Anterior vena cava (tissue), 1 donor: ENCODE measurements around a stretch of chr15.

GRCh38 chr15:100914616-100915530 is 4.3 kb upstream of the LRRK1 start:
- PRO-cap, result no peak

DNA sequence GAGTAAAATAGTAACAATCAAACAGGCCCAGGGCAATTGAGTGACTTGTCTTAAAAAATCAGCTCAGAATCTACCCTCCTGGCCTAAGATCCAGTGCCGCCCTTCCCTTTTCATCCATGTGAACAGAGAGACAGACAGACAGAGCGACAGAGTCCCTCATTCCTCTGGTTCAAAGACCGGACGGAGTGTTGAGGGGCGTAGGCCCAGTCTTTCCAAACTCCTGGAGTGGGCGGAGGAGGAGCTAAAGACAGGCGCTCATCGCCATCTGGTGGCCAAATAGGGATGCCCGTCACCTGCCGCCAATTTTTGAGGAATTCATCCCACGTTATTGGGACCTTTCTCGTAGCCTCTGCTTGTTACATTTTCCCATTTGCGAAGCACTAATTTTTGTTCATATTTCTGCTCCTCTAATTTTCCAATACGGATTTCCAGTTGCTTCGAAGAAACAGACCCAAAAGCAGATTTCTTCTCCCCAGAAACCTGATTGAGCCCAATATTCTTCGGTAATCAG is 87.8 kb downstream of the LRRK1 start:
- PRO-cap, result unidirectional peak, minus-strand start at position 171 of the sequence

DNA sequence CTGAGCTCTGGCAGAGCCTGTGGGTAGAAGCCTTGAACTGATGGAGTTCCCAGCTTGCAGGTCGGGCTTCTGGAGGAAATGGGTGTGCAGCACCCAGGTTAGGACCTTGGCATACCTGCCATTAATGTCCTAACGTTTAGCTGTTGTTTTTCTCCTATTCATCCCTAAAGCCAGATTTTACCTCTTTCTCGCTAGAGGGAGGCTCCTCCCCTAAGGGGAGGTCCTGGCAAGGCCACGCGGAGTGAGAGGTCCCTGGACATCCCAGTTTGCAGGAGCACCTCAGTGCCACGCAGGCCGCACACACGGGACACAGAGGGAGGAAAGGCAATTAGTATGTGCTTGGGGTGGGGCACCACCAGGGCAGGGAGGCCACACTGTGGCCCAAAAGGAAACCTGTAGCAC is 148.6 kb downstream of the LRRK1 start:
- PRO-cap, result no peak

DNA sequence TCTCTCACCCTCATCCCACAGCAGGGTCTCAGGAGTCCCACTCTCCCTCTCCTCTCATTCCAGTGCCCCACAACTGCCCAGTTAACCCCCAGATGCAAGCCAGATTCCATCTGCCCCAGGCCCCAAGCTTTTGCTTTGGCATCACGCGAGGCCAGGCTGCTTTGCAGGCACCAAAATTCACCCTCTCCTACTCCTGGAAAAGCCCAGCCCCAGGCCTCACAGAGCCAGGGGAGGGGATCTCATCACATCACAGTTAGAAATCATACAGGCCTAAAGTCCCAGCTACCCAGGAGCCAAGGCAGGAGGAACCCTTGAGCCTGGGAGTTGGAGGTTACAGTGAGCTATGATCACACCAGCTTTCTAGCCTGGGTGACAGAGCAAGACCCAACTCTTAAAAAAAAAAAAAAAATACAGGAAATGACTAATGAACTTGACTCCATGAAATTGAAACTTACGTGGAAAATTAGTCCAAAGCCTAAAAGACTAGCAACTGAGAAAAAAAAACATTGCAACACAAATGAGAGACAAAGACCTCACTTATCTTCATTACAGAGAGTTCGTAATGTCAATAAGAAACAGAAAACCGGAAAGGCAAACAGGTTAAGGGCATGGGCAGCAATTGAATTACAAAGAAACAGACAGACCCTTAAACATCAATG is 151.4 kb downstream of the LRRK1 start:
- PRO-cap, result no peak

- PRO-cap, result unidirectional peak, plus-strand start at chr15:101189919
Observed at GRCh38 chr15:101189740-101190291, 62.0 kb downstream of the CHSY1 start.

DNA sequence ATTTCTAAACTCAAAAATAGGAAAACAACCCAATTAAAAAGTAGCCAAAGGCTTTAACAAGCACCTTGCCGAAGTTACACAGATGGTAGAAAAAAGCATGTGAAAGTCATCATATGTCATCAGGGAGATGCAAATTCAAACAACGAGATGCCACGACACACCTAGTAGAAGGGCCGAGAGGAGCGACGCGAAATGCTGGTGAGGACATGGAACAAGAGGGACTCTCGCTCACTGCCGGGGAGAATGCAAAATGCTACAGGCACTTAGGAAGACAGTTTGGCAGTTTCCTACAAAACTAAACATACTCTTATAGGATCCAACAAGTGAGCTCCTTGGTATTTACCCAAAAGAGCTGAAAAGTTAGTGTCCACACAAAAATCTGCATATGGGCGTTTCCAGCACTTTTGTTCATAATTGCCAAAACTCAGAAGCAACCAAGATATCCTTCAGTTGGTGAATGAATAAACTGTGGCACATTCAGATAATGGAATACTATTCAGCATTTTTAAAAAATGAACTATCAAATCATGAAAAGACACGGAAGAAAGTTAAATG is 61.0 kb downstream of the CHSY1 start:
- PRO-cap, result unidirectional peak, plus-strand start at position 167 of the sequence

DNA sequence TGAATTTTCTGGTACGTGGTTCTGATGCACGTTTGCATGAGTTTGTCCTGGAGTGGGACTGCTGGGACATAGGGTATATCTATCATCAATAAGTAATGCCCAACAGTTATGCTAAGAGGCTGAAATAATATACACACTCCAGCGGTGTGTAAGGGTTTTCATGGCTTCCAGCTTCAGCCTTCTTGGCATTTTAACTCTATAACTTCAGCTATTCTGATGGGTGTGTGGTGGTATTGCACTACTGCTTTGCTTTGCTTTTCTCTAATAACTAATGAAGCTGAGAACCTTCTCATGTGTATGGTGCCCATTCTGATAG is 1.1 kb upstream of the SNRPA1 start:
- PRO-cap, result no peak

DNA sequence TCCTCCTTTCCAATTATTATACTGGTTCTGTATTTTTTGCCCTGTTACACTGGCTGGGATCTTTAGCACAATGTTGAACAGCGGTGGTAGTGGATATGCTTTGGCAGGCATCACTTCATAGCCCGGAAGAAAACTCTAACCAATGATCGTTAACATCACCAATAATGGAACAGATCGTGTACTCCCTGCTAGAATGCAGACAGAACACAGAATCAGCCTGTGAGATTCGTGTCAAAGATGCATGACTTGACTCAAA is 4.1 kb upstream of the SNRPA1 start:
- PRO-cap, result no peak

DNA sequence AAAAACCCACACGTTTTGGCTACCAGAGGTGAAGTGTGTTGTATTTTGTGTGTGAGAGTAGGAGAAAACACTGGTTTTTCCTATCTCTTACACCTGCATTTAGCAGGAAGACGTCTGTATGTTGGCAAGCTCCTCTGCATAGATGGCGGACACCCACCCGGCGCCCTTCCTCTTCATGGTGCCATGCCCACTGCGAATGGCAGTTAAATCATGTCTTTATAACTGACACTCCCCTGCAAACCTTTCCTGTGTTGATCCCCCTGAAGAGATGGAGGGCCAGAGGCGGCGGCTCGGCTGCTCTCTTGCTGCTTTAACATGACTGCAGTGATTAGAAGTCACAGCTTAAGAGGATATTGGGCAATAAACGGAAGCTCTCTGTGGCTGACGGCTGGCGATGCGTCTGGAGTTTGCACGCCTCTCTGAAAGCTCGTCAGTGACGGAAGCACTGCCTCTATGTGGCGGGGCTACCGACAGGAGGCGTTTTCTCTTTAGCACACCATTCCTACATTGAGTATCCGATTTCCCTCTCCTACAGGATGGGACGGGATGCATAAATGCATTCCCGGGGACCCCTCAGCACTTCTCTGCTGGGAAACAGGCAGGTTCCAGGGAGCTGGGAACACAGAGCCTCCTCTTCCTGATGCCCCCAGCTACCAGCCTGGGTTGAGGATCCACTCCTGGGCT is 25.5 kb upstream of the SNRPA1 start:
- PRO-cap, result unidirectional peak, minus-strand start at position 304 of the sequence

DNA sequence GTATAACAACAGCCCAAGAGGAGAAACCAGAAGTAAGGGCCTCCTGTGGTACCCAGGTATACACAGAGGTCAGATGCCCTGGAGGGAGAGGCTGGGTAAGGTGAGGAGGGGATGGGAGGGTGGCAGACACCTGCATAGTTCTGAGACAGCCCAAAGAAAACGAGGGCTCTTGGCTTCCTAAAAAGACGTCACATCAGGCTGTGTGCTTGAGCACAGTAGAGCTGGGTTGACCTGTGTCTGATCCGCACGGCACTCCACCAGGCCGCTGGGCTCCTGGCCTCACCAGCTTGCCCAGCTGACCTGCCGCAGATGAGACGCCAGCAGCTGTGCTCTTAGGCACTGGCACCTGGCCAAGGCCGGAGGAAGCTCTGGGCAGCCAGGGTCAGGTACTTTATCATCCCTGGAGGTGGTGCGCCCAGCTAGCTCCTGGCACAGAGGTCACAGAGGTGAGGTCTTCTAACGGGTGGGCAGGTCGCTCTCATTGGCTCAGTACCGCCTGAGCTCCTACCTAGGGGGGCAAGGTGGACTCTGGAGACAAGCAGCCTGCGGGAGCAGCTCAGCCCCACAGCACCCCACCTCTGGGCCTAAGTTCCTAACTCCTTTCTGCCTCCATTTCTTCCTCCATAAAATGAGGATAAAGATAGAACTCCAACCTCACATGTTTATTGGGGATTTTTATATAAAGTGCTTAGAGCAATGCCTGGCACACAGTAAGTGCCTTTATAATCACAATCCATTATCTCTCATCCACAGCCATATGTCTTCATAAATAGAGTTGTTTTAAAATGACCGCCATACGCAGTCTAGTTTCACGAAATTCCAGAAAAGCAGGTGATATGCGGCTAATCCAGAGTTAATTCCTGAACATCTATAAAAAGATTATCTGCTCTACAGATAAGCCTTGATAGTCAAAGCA is 82.1 kb upstream of the SNRPA1 start:
- PRO-cap, result no peak

- PRO-cap, result no peak
Observed at GRCh38 chr15:101398198-101398912, 91.2 kb downstream of the PCSK6 start.

- PRO-cap, result no peak
Observed at GRCh38 chr15:101482191-101483600, 6.8 kb downstream of the PCSK6 start.

DNA sequence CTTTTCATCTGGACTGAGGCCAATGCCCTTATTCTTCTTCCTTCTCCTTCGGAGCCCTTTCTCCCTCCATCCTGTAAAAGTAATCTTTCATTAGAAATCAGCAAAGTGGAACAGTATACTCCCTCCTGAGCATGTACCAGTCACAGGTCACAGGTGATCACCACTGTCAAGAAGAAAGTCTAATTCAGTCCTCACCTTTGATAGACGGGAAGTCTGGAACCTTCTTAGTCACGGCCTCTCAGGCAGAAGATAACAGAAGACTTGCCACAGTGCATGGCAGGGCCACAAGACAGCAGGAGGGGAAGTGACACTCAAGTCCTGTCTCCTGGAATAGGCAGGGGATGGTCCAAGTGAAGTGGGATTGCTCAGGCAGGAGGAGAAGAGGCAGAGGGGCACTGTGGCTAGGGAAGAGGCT is 11.2 kb upstream of the PCSK6 start:
- PRO-cap, result no peak

GRCh38 chr15:101613232-101613967 is 38.8 kb downstream of the TM2D3 start:
- PRO-cap, result no peak